Amniotic epithelial cell (primary cell): ENCODE measurements around the gene PSIP1.

- RRBS: no CpG with 5 or more reads among the region's 20 CpGs
Observed at GRCh38 chr9:13568459-13569401, 289.2 kb upstream of the MPDZ start.

DNA sequence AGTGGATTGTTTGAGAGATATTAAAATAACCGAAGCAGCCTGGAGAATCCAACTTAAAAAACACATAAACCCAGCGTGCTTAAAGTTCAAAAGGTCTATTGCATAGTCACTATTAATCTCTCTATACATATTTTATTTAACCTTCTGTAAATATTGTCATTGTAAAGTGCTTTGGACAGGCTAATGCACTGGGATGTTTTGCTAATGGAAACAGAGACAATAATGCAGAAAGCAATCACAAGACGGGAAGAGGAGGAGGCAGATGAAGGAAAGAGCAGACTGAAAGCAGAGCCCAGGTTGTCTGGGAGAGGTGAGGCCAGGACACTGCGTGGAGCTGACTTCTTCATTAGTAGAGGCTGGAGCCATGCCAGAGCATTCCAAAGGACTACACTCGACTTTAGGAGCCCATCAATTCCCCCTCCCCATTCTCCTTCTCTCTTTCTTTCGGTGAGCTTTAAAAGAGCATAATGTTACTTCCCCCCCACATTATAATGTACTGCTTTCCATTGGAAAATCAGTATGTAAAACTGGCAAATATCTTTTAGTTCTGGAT is 307.2 kb upstream of the MPDZ start:
- RRBS: no CpG with 5 or more reads among the region's 6 CpGs

DNA sequence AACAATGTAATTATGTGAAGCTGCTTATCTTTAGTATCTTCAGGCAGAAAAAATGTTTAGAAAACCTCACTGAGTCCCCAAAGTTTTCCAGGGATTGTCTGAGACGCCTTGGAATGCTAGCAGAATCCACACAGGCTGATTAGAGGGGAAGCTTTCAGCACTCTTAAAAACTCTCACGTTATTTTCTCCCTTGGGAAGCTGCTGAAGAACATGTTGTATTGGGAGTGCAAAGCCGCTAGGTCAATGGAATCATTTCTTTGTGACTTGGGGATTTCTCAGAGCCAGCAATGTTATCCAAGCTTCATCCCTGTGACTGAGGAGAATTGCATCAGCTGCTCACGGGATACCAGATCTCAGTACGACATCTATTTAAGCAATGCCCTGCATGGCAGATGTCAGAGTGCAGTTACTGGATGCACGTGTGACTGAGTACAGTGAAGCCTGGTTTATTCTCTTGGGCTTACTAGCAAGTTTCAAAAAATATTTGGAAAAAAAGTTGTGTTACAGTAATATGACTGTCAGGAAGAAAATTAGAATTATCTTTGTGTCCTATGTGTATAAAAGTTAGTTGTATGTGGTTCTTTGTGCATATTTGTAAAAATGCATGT is 426.5 kb upstream of the MPDZ start:
- RRBS: no CpG with 5 or more reads among the region's 6 CpGs

- RRBS: no CpG with 5 or more reads among the region's 4 CpGs
Observed at GRCh38 chr9:14268274-14268965, 45.5 kb downstream of the NFIB start.

GRCh38 chr9:14299999-14300784 is 13.7 kb downstream of the NFIB start:
- RRBS: no CpG with 5 or more reads among the region's 11 CpGs

- RRBS: no CpG with 5 or more reads among the region's 4 CpGs
Observed at GRCh38 chr9:14304210-14304679, 9.7 kb downstream of the NFIB start.

GRCh38 chr9:14307933-14308364 is 6.0 kb downstream of the NFIB start:
- RRBS: no CpG with 5 or more reads among the region's 9 CpGs

GRCh38 chr9:14316610-14317385 is 2.9 kb upstream of the NFIB start:
- RRBS: no CpG with 5 or more reads among the region's 11 CpGs

DNA sequence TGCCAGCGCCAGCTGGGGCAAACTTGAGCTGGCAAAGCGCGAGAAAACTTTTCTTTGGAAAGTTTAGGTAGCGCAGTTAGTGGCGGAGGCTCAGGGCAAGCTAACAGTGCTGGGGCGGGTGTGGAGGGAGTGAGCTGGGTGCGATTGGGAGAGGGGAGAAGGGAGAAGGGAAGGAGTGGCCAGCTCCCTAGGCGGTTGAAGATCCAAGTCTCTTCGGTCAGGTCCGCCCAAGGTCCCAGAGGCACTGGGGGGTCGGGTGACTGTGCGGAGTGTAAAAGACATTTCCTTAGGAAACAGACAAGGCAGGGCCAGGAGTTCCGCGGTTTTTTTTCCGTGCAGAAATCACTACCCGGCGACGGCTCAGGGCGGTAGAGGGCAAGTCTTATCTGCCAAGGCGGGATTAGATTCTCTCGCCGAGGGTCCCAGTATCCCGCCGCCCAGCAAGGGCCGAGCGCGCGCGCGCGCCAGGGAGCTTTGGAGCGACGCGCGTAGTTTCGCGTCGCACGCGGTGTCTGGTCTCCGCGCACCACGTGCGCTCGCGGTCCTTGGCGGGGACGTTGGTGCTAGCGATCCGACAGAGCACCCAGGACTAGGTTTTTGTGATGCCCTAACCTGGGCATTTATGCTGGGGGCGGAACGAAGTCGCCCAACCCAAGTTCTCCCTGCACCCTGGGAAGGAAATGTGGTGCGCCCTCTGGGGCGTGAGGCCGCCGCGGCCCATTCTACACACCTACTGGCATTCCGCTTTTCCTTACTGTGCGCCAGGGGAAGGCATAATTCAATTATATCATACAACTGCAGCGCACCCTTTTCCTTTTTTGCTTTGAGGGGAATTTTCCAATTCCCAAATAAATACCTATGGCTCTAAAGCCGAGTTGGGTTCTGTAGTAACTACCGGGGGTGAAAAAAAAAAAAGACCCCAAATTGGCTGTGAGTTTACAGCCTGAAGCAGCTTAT is 33.8 kb upstream of the NFIB start:
- RRBS: no CpG with 5 or more reads among the region's 63 CpGs

DNA sequence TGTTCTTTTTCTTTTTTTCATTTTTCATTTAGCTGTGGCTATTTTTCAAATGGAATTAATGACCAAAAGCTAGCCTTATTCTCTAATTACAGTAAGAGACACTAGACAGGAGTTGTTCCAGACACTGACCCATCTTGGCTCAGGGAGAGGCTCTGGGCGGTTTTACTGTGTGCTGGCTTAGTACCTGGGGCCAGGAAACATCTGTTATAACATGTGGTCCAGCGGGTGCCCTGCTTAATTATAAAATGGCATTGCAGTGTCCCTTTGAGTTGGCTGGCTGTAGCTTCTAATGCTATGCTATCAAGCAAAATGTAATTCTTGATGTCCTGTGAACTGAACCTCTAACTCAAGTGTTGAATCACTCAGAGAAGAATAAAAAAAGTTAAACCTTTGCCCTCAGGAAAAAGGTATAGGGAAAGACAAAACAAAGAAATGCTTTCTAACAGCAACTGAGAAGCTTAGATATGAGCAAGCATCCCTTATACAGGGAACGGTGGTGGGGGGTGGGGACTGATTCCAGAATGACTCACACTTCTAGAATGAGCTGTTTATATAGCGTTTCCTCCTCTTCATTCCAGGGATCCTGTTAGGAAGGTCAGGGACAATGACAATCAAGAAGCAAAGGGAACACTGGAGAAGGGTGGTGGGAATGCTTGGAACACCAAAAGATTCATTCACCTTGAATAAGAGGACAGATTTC is 58.7 kb upstream of the NFIB start:
- RRBS: no CpG with 5 or more reads among the region's 4 CpGs

DNA sequence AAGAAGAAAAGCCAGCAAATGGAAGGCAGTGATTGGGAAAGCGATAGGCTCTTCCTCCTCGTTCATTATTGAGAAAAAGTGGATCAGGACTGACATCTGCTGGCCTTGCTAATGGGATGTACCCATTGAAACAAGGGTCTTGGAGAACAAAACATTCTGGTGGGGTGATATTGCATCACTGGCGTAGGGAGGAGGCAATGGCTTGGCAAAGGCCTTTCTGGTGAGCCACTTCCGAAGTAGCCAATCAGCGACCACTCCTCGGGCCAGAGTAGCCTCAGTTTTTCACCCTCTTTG is 86.7 kb upstream of the NFIB start:
- RRBS: no CpG with 5 or more reads among the region's 6 CpGs

DNA sequence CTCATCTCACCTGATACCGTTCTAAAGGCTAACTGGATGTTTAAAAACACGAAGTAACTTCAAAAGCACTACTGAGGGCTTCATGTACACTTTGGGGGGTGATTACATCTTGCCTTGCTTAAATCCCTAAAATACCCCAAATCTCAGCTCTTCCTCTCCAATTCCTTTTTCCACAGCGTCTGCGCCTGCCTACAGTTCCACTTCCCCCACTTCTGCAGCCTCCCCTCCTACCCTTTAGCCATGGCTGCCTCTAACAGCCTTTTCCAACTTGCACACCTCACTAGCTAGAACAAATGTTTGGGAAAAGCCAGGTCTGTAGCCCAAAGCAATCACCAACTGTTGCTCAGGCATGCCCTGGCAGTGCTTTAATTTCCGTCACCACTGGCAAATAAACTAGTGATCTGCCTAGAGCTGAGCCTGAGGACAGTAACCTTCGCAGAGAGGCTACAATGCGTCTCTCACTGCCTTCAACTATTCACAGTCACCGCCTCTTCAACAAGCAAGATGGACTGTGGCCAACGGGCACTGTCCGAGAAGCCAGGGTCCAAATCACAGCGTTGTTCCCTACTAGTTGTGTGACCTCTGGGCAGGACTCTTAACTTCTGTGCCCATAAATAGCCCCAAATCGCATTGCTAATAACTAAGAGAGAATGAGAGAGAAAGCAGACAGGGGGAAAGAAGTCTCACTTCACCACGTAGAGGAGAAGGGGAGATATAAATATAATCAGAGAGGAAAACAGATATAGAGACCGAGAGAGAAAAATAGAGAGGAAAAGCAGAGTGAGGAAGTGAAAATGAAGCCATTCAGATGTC is 158.1 kb downstream of the ZDHHC21 start:
- RRBS: no CpG with 5 or more reads among the region's 14 CpGs

DNA sequence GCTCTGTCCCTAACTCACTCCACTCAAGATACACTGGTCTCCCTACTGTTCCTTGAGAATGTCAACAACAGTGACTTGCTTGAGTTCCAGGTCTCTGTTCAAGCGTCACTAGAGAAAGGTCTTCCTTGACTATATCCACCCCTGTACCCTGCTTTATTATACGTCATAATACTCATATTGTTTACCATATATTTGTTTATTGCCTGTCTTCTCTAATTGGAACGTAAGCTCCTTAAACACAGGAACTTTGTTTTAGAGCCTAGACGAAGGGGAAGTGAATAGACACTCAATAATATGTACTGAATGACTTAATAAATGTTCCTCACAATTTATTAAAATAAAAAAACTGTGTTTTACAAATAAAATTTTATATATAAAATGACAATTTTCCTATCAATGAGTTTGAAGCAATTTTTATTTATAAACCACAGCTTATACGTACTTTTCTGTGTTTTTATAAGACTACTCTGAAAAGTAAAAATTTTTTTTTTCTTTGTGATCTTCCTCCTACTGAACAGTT is 44.7 kb downstream of the ZDHHC21 start:
- RRBS: no CpG with 5 or more reads among the region's 5 CpGs

DNA sequence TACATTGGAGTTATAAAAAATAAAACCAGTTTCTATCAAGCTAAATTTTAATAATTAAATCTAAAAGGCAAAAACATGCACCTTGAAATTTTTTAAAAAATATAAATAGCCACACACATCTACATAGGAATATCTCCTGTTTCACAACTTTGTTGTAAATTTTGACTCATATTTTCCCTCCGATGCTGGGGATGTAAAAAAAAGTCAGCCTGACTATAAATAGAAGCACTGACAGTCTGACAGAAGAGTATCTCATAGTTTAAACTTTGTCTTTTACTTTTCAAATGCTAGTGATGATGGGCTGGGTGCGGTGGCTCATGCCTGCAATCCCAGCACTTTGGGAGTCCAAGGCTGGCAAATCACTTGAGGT is 159.6 kb downstream of the TTC39B start:
- RRBS: no CpG with 5 or more reads among the region's 2 CpGs

DNA sequence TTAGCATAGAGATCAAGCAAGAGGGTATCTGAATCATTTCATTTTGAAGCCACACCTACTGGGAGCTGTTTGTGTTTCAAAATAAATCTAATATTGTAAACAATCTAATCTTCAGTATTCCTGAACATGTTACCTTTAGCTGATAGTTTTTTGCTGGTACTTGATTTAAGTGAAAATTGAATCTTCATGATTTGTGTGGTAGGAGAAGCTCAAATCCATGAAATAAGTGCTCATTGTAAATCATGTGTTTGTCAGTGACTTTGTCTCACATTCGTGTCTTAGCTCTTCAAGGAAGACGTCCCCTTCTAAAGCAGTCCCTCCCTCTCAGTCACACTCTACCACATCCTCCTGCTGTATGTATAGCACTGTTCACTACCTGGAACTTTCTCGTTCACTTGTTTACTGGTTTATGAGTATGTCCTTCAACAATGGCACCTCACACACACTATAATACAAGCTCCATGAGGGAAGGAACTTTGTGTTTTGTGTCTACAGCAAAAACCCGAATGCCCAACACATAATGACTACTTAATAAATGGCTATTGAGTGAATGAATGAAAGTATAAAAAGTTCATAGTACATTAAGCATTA is 3.4 kb upstream of the TTC39B start:
- RRBS: no CpG with 5 or more reads among the region's 4 CpGs

GRCh38 chr9:15430933-15431243 is 8.2 kb downstream of the SNAPC3 start:
- RRBS: no CpG with 5 or more reads among the region's 2 CpGs

DNA sequence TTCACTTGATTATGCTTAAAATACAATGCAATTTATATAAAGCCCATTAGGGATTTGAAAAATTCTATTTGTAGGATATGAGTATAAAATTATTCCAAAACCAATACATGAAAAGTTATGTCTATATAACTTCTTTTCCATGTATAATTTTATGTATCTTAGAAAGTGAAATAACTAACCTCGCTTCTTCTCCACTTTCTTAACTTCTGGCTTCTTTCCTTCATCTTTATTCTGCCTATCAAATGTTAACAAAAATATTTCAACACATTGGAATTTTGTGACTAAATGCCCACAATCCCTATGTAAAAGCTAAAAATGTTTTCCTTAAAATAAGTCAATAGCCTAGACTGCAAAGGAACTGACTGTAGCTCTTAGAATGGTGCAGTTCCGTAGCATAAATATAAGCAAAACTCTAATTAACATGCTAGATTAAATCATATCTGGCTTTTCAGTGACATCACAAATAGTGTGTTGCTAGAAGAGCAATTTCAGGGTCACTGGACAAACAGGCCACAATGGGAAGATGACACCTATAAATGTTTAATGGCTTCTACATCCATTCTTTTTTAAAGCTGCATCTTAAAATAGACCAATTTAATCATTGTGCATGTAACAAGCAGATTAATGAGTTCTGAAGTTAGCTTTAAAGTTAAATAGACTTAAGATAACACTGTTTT is 40.9 kb downstream of the PSIP1 start:
- RRBS: no CpG with 5 or more reads among the region's 2 CpGs

DNA sequence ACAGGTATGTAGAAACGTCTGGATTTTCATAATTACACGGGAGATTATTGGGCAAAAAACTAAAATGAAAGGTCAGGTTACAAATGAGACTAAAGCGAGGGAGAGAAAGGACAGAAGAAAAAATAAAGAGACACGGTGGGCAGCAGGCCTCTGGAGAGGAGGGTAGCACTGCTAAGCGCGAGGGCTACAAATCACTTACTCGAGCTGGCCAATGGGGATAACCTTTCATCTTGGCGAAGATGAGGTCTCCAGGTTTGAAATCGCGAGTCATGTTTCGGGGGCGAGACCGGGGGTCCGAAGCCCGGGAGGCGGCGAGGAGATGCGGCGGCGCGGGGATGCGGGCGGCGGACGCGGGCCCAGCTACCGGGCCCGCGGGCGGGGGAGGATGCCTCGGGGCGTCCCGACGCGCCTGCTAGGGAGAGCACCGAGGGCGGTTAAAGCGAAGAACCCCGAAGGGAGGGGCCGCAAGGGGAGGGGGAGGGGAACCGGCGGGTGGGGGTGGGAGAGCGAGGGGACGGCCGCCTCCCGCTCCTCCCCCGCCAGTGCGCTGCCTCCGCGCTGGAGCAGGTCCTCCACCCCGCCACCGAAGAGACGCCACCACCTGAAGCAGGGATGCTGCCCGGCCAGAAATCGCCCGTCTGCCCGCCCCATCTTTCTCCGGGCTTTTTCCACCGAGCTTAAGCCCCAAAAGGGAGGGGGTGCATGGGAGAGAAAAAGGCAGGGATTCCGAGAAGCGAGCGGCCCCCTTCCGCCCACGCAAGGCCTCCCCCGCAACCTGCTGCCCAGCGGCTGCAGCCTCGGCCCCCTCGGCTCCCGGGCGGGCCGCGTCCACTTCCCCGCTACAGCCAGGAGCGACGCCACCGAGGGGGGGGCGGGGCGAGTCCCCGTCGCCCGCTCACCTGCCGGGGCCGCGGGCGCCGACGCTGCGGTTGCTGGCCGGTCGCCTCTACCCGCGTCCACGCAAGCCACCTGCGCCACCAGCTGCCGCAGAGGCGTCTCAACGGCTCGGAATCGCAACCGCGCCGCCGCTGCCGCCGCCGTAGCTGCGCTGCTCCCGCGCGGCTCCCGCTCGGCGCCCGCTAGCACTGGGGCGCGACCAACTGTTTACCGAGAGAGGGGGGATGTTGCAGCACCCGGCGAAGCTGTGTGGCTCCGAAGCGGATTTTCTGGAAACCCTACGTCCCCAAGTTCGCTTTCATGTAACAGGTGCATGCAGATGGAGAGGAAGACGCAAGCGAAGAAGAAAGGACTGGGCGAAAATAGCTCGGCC is at the start of gene PSIP1:
PSIP1 (minus strand) TSS at position 1,053 of the 1,270 bp plus-strand sequence.
- RRBS: under 1% methylated on average over 22 of the region's 127 CpGs

- RRBS: no CpG with 5 or more reads among the region's 15 CpGs
Observed at GRCh38 chr9:16103418-16104035, 550.7 kb downstream of the CCDC171 start.

GRCh38 chr9:16282453-16282836 is 588.0 kb downstream of the BNC2 start:
- RRBS: no CpG with 5 or more reads among the region's 3 CpGs